ENCODE measurements around the genes JOSD1, APOBEC3A and PDGFB.

DNA sequence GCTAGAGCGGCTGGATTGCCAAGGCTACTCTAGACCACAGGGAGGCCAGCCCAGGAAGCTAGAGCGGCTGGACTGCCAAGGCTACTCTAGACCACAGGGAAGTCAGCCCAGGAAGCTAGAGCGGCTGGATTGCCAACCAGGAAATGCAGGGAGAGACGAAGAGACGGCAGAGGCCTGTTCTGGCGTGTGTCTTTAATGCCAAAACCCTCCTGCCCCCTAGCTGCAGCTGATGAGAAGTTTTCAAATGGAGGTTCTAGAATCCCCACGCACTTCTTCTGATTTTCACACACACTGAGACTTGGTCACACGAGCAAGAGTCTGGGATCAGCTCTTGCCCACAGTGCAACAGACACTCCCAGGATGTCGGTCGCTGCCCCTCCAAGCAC, 28.3 kb downstream of the MAFF start:
- PRO-cap, 2 experiments, result no peak in any of the 2 experiments

DNA sequence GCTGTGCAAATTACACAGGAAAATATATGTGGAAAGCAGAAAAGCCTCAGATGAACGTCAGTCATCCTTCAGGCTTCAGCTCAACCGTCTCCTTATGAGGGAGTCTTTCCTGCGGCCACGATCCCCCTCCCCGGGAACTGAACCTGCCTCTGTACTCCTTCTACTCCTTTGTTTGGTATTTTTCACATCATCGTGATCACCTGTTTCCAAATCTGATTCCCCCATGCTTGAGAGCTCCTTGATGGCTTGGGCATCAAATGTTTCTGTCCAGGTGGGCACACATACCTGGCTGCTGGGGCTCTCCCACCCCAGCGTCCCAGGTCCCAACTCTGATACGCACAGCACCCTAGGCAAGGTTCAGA, 1.4 kb downstream of the TMEM184B start:
- PRO-cap, 2 experiments, result no peak in any of the 2 experiments

DNA sequence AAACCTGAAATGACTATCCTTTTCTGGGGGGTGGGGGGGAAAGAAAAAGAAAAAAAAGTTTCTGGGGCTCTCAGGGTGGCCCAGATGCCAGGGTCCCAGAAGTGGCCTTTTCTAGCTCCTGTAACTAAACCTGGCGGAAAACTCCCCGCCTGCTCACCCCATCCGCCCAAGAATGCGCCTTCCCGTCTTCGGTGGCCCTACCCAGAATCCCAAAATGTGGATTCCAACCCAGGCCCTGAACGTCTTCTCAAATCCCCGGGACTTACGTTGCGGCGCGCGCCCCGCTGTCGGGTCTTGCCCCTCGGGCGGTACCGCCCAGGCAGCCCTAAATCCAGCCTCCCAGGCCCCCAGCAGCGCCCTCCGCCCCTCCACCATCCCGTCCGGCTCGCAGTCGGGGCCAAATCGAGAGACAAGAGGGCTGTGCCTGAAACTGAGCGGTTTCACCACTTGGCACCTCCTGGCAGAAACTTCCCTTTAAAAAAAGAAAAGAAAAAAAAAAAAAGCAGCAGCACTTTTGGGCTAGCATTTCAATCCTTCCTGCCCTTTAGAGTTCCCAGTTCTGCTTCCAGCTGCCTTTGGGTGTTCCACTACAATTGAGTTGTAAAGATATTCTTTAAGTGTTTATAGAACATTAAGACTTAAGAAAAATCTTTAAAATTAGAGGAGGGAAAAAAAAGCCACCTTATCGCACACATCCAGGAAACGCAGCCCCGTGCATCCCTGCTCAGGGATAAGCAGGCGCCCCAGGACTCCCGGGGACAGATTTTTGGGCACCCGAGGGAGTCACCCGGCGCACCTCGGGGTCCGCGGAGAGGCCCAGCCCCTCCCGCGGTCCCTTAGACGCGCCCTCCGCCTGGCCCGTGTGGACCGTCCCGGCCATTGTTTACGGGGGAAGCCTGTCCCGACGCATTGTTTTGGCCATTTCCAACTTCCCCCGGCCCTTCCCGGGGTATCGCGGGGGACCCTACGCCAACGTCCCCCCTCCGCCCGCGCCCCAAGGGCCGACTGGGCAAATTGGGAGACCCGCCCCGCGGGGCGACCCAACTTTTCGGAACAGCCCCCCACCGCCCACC, 57.6 kb downstream of the KCNJ4 start:
- PRO-cap, 2 experiments, result peak in 1 of 2 experiments; most common plus-strand start position 879 of the sequence (in 1); most common minus-strand start position 863 of the sequence (in 1)

DNA sequence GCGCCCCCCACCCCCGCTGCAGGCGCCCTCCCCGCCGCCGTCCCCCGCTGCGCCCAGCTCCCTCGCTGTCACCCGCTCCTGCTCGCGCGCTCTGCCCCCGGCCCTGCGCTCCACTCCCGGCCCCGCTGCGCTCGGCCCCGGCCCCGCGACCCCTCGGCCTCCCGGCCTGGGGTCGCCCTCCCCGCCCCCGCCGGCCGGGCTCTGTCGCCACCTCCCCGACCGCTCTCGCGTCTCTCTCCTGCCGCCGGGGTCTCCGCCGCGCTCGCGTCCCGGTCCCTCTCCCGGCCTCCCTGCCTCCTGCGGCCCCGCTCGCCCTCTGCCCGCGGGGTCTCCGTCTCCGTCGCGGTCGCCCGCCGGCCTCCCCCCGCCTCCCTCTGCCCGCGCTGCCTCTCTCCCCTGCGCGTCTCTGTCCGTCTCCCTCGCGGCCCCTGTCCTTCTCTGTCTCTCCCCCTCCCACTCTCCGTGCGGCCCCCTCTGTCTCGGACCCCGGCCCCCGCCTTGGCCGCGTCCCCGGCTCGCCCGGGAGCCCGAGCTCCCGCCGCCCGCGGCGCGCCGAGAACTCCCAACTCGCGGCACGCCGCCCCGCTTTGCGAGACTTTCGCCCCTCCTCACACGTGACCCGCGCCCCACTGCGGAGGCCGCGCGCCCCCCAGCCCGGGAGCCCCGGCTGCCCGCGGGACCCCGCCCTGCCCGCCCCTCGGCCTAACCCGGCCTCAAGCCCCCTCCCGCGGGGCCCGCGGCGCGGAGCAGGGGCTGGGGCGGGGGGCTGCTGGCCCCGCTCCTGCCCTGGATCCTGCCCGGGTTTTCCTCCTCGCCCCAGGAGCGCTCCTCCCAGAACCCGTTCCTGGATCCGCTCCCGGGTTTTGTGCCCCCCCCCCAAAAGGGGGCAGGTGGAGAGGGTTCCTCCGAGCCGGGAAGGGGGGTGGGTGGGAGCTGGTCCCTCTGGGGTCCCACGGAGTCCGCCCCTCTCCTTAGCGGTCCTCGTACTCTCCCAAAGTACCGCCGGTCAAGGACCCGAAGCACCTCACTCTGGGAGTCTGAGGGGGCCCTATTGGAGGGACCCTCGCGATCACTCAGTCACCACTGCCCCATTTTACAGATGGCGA, 679 bp upstream of the KCNJ4 start:
- PRO-cap, 2 experiments, result peak in 2 of 2 experiments; most common minus-strand start position 561 of the sequence (in 2)

DNA sequence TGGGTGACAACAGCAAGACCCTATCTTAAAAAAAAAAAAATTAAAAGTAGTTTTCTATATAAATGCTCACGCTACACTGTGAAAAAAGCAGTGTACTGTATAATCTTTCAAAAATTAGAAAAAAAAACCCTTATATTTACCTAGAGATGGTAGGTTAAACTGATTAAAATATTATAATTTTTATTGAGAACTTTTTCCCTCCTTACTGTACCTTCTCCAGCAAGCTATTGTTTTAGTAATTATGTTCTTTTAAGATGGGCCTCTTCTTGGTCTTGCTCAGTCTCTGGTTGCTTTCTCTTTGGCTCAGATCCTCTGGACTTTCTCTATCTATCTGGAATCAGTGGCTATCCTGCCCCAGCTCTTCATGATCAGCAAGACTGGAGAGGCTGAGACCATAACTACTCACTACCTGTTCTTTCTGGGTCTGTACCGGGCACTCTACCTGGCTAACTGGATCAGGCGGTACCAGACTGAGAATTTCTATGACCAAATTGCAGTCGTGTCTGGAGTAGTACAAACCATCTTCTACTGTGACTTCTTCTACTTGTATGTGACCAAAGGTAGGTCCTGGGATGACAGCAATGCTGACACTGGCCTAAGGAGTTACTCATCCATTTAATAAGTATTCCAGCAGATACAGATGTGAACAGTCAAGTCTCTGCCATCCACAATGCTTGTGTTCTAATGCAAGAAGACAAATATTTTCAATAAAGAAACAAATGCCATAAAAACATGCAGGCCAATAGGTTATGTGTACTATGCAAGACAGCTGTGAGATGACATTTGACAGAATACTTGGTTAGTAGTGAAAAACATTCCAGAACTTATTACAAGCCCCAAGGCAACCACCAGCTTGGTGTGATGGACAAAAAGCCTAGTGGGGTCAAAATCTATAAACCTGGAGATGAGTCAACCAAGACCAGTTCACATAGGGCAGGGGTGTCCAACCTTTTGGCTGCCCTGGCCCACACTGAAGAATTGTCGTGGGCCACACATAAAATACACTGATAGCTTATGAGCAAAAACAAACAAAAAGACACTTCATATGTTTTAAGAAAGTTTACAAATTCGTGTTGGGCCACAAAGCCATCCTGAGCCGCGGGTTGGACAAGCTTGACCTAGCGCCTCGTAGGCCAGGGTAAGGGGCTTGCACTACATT, 13.4 kb downstream of the KDELR3 start:
- PRO-cap, 2 experiments, result no peak in any of the 2 experiments

DNA sequence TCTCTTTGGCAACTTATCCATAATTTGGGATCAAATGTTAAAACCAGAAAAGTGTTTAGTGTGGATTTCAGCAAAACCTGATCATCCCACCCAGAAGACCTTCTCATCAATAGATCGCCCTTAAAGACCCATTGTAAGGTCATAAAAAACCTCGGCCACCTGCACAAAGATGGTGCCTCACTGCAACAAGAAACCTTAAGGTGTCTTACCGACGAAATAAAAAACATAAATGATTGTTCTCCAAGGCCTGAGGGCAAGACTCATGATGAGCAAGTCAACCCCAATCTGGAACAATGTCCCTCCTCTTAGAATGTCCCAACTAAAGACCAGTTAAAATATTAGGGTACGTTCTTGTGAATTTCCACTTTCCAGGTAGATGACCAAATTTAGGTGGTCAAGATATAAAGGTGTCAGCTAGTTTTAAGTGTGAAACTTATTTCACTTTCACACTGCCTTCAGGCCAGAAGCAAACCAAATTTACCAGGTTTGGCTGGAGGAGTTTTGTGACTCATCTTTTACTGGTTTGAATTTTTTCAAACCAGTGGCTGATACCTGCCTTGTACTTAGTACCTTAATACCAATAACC, 14.8 kb downstream of the KDELR3 start:
- PRO-cap, 2 experiments, result no peak in any of the 2 experiments

GRCh38 chr22:38489101-38490068, 16.7 kb downstream of the DDX17 start:
- PRO-cap, 2 experiments, result no peak in any of the 2 experiments

DNA sequence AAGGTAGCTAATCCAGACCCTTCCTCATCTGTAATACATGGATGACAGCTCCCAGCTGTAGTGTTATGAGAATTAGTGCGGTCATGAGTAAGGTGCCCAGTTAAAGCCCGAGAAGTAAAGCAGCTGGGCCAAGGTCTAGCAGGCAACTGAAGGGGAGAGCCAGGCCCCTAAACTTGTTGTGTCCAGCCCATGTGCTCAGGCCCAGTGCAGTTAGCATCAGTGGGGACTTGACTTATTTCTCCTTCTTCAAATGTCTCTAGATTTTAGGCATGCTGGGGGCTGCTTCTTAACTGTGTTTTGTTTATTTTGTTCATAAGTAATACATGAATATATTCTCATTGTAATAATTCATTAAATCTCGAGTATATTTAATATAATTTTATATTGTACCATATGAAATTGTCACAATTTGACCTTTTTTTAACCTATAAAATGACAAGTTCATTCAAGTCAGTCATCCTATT, 1.2 kb downstream of the CBY1 start:
- PRO-cap, 2 experiments, result no peak in any of the 2 experiments

- PRO-cap, 2 experiments, result no peak in any of the 2 experiments
Measured at GRCh38 chr22:38683502-38684539, 2.1 kb downstream of the TOMM22 start.

- PRO-cap, 2 experiments, result peak in 2 of 2 experiments; most common plus-strand start chr22:38701063 (in 2); most common minus-strand start chr22:38700667 (in 2)
Measured at GRCh38 chr22:38700140-38701232, at the start of gene JOSD1. Gene JOSD1, minus strand, starts transcription at chr22:38700943.

- PRO-cap, 2 experiments, result no peak in any of the 2 experiments
Measured at GRCh38 chr22:38799876-38800163, 5.9 kb upstream of the DNAL4 start.

DNA sequence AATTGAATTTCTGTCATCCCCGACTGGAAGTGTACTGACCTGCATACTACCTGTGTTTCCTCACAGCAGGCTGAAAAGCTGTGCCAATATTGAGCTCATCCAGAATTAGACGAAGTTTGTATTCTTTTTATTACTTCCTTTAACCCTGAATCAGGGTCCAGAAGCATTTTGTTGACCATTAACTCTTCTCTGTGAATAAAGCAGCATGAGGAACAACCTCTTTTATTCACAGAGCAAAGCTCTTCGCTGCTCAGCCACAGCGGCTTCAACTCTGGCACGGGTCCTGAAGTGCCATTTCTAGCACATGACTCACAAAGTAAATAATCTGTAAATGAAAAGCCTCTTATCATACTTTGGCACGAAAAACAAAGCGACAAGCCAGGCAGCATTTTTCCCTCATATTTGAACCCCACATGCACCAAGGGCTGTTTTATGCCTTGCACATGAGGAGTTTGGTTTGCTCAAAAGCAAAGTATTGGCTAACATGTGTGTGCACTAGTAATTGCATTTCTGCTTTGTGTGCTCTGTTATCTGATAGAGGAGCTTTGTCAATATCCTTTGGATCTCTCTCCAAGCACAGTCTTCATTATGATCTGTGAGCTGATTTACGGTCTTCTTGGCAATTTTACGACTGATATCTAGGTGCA, 33.0 kb upstream of the APOBEC3A start:
- PRO-cap, 2 experiments, result no peak in any of the 2 experiments

DNA sequence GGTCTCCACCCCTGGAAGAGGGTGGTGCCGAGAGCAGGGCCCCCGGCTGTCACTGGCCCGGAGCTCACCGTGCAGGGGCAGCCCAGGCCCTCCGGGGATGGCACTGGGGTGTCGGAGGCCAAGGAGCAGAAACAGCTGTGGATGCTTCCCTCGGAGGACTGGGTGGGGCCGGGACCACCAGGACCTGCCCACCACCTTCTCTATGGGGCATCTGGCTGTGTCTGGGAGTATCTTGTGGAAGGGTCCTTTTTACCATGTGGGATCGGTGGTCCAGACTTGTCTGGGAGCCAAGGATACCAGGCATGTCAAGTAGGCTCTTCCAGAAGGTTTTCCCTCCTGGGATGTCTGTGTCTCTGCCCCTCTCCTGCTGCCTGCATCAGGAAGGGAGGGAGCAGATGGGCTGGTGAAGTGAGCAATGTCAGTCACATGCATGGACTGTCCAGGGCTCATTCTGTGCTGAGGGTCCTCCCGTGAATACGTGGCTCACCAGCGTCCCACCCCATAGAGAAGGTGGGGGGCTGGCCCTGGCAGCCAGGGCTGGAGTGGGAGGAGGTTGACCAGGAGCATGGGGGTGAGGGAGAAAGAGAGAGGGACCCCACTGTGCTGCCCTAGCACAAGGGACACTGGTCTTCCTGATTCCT, 4.1 kb upstream of the APOBEC3A start:
- PRO-cap, 2 experiments, result no peak in any of the 2 experiments

GRCh38 chr22:38957245-38957794, at the start of gene APOBEC3A:
Gene APOBEC3A, plus strand, starts transcription at chr22:38957609.
- PRO-cap, 2 experiments, result no peak in any of the 2 experiments

DNA sequence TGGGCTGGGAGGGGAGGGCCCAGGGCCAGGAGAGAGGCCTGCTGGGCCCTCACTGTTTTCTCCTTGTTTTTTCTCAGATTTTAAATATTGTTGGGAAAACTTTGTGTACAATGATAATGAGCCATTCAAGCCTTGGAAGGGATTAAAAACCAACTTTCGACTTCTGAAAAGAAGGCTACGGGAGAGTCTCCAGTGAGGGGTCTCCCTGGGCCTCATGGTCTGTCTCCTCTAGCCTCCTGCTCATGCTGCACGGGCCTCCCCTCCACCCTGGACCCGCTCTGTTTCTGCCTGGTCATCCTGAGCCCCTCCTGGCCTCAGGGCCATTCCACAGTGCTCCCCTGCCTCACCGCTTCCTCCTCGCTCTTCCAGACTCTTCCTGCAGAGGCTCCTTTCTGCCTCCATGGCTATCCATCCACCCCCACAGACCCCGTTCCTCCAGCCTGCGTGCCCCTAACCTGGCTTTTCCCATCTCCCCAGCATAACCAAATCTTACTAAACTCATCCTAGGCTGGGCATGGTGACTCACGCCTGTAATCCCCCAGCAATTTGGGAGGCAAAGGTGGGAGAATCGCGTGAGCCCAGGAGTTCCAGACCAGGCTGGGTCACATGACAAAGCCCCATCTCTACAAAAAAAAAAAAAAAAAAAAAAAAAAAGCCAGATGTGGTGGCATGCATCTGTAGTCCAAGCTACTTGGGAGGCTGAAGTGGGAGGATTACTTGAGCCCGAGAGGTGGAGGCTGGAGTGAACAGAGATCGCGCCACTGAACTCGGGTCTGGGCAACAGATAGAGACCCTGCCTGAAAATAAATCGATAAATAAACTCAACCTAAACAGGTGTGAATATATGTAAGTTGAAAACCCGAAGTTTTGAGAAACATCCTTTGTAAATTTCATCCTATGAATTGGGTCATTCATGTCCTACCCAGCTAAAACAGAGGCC, 2.5 kb upstream of the APOBEC3D start:
- PRO-cap, 2 experiments, result no peak in any of the 2 experiments

GRCh38 chr22:39176726-39177243, 24.3 kb upstream of the CBX7 start:
- PRO-cap, 2 experiments, result no peak in any of the 2 experiments

DNA sequence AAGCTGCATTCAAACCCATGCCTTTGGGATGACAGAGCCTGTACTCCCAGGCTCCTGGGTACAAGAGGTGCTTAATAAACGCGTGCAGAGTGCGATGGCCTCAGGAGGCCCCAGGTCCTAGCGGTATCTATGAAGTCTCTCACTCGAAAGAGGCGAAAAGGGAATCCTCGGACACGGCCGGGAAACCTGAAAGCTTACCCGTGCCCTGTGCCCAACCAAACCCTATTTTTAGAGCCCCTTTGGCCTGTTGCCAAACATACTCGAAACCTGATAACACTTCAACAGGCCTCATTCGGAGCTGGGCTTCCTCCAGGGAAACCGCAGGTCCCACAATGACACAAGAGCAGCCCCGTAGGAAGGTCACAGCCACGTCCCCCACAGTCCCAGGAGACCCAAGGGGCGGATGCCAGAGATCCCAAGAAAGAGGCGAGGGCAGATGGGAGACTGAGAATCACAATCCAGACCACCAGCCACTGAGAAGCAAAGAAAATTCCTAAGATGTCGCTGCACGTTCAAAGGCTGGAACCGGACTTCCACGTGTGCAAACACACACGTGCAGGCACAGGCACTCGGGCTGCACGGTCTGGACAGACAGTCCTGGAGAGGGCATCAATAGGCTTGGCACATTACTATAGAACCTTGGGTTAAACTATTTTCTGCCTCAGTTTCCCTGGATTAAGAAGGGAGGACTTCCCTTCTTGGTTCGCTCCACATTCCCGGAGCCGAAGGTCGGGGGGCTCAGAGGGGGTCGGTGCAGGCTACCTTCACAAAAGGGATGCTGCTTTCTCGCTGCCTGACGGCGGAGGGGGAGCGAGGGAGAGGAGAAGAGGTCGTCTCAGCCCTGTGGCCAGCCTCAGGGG, 8.2 kb downstream of the PDGFB start:
- PRO-cap, 2 experiments, result no peak in any of the 2 experiments

DNA sequence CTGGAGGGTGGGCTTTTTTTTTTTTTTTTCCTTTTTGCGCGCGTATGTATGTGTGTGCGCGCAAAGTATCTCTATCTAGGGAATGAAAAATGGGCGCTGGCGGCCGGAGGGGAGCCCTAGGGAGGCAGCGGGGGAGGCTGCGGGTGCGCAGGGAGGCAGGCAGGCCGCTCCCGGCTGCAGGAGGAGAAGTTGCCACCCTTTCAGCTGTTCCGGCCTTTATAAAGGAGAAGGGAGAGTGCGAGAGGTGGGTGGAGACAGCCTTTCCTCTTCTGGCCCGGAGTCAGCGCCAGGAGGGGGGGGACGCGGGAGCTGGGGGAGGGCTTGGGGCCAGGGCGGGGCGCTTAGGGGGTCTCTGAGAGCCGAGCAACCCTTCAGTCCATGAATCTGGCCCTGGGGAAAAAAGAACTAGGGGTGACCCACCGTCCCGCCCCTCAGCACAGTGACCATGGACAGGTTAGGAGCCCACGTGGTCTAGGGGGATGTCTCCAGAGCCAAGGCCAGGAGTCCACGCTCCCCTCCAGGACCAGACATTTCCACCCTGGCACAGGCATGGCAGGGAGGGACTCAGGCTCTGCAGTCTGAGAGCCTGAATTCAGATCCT, at the start of gene PDGFB:
TSS of gene PDGFB (minus strand) at position 194 of the 601 bp plus-strand sequence.
- PRO-cap, 2 experiments, result peak in 2 of 2 experiments; most common minus-strand start position 191 of the sequence (in 2)

DNA sequence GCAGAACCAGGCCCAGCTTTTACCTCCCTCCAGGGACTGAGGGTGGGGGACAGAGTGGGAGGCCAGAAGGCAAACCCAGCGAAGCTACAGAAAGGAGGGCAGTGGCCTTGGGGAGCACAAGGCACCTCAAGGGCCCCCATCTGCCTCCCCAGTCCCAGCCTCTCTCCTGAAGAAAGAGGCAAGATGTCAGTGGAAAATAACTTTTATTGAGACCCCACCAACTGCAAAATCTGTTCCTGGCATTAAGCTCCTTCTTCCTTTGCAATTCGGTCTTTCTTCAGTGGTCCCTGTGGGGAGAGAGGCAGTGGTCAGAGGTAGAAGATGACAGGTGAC, 6.8 kb downstream of the RPL3 start:
- PRO-cap, 2 experiments, result no peak in any of the 2 experiments

GRCh38 chr22:39361032-39361683, 11.4 kb downstream of the SYNGR1 start:
- PRO-cap, 2 experiments, result no peak in any of the 2 experiments